ENCODE data around the gene GALNT15.

DNA sequence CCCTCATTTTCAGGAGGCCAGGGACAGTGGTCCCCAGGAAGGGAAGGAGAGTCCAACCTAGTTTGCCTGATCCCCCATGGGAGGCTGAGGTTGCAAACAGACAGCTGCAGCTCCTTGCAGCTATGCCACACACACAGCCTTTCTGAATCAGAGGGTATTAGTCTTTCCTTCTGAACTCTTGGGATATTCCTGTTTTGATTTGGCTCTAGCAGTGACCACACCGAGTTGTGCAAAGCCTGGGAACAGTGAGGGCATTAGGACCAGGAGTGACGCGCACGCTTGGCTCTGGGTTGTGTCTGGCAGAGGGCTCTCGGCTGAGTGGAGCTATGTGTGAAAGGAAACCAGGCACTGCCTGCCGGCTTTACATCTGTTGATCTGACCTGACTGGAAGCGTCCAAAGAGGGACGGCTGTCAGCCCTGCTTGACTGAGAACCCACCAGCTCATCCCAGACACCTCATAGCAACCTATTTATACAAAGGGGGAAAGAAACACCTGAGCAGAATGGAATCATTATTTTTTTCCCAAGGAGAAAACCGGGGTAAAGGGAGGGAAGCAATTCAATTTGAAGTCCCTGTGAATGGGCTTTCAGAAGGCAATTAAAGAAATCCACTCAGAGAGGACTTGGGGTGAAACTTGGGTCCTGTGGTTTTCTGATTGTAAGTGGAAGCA, at the start of gene GALNT15:
Gene GALNT15, plus strand, starts transcription at position 364 of the 670 bp plus-strand sequence.
- RRBS, 2 experiments: no CpG with 5 or more reads among the region's 9 CpGs

- RRBS, 2 experiments: no CpG with 5 or more reads among the region's 23 CpGs
Observed at GRCh38 chr3:16178147-16178812, 3.8 kb downstream of the GALNT15 start.

DNA sequence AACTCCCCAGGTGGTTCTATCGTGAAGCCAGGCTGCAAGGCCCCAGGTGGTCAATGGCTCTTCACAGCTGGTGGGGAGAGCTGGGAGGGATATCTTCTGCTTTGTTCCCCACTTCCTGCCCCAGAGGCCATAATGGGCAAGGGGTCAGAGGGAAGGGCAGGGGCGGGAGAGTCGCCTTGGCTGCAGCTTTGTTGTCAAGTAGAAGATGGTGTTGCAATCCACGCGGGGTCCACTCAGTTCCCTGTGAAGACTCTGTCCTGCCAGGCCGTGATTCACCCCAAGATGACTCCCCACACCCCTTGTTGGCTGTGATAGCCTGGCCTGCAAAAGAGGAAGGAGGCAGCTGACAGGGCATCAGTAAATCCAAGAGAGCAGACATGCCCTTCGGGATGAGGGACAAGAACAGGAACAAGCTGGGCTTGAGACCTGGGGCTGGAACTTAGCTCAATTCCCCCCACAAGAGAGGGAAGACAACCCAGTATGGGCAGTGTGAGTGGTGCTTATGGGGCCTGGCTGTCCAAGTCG, 6.9 kb downstream of the GALNT15 start:
- RRBS, 2 experiments: no CpG with 5 or more reads among the region's 8 CpGs

DNA sequence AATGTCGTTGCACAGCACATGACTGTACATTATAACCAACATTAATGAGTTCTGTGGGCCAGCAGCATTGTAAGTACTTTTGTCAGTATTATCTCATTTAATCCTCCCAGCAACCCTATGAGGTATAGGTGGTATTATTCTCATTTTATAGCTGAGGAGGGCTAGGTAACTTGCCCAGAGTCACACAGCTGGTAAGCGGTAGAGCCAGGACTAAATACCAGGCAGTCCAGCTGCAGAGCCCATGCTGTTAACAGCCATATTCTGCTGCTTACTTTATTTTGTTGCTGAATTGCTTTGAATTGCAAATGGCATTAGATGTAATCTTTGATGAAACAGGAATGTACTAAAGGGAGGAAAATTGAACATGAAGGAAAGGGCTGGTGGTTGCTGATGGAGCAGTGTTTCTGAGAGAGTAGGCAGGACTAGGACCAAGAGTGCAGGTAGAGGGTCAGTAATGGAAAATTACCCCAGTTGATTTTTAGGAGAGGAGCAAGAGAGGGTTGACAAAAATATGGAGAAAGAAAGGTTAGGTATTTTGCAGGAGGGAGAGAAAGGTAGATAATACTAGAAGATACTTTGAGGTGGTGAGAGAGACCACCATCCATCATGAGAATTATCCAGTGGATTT, 19.7 kb downstream of the OXNAD1 start:
- RRBS, 2 experiments: no CpG with 5 or more reads among the region's 2 CpGs

DNA sequence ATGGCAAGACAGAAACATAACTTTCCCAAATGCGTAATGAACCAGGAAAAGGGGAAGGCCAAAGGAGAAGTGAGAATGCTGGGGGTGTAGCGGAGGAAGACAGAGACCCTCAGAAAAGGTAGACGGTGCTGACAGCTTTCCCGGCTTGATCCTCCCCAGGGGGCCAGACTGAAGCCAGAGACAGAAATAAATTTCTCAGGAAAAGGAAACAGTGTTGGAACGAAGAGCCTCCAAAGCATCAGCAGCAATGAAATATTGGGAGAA, 107.6 kb downstream of the OXNAD1 start:
- RRBS, 2 experiments: no CpG with 5 or more reads among the region's 5 CpGs

GRCh38 chr3:16377097-16377709, 112.2 kb downstream of the OXNAD1 start:
- RRBS, 2 experiments: no CpG with 5 or more reads among the region's 7 CpGs

GRCh38 chr3:16441371-16441678, 72.2 kb downstream of the RFTN1 start:
- RRBS, 2 experiments: no CpG with 5 or more reads among the region's 2 CpGs

DNA sequence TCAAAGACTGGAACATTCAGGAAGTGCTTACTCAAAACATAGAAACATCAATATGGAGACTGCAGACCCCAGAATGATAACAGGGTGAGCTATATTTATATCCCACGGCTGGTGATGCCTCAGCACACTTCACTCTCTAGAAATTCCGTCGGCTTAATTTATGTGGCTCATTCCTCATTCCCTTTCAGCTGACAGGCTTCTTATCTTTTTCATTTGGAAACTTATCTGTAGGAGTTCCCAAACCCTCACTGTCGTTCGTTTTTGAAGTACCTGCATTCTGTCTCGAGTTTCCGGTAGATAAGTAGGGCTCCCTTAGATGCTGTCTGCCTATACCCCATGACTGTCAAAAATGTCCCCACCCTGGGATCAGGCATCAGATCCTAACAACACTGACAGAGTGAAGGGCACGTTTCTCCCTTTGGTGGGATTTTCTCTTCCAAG, 45.4 kb downstream of the RFTN1 start:
- RRBS, 2 experiments: no CpG with 5 or more reads among the region's 8 CpGs

- RRBS, 2 experiments: no CpG with 5 or more reads among the region's 11 CpGs
Observed at GRCh38 chr3:16515652-16516418, 2.3 kb upstream of the RFTN1 start.

DNA sequence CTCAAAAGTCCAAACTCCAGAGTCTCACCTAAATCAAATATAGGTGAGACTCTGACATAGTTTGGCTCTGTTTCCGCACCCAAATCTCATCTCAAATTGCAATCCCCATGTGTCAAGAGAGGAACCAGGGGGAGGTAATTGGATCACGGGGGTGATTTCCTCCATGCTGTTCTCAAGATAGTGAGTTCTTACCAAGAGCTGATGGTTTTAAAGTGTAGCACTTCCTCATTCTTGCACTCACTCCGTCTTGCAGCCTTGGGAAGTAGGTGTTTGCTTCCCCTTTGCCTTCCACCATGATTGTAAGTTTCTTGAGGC, 96.1 kb upstream of the PLCL2 start:
- RRBS, 2 experiments: no CpG with 5 or more reads among the region's 3 CpGs

DNA sequence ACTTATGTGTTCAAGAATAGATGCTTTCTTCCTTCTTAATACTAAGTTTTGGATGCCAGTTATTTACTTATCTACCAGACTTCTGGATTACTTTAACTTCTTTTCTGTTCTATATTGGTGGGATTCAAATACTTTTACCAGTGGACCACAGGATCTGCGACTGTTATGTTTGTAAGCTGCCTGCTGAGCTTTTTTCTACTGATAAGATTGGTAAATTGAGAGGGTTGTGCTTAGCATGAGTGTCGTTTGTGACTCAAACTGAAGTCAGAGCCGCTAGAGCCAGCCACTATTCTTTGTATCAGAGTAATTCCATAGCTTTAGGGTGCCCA, 5.8 kb downstream of the PLCL2 start:
- RRBS, 2 experiments: no CpG with 5 or more reads among the region's 3 CpGs

- RRBS, 2 experiments: no CpG with 5 or more reads among the region's 1 CpG
Observed at GRCh38 chr3:16897191-16897481, 12.4 kb downstream of the PLCL2 start.

- RRBS, 2 experiments: no CpG with 5 or more reads among the region's 16 CpGs
Observed at GRCh38 chr3:17151403-17152197, 266.8 kb downstream of the PLCL2 start.

DNA sequence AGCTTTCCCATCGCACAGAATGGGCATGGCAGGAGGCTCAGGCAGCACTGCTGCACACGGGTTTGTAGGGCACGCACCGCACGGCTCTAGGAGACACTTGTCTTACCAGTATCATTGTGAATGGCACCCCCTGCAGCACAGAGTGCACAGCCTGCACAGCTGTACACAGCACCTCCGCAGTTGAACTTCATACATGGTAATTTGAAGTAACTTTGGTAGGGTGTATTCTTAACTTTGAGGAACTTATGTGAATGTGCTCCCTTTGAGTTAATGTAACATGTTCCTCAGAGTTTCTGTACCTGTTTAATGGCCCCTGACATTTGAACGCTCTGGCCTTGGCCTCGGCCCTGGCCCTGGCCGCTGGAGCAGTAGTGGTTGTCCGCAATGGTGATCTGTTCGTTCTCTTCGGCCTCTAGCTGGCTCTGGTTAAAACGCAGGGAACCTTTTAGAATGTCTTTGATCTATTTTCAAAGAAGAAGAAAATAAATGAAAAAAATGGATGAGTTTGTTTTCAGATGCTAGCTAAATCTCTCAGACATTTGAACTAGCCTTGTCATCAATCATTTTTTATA, 281.8 kb downstream of the PLCL2 start:
- RRBS, 2 experiments: no CpG with 5 or more reads among the region's 13 CpGs

DNA sequence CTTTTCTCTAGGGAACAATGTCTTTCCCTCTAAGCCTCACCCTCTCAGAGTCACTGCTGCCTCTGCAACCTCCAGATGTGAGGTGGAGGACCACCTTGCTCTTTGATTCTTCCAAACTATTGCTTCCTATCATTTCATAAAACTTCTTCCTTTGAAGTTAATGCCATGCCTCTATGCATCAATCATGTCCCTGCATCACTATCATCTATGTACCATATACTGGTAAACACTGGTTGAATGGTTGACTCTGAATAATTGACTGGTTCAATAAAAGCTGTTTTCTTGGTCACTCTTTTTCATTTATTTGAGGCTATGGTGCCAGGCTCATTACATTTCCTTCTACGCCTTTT, 418.4 kb downstream of the PLCL2 start:
- RRBS, 2 experiments: no CpG with 5 or more reads among the region's 1 CpG

GRCh38 chr3:18111799-18112263, 313.3 kb downstream of the SATB1 start:
- RRBS, 2 experiments: no CpG with 5 or more reads among the region's 6 CpGs

DNA sequence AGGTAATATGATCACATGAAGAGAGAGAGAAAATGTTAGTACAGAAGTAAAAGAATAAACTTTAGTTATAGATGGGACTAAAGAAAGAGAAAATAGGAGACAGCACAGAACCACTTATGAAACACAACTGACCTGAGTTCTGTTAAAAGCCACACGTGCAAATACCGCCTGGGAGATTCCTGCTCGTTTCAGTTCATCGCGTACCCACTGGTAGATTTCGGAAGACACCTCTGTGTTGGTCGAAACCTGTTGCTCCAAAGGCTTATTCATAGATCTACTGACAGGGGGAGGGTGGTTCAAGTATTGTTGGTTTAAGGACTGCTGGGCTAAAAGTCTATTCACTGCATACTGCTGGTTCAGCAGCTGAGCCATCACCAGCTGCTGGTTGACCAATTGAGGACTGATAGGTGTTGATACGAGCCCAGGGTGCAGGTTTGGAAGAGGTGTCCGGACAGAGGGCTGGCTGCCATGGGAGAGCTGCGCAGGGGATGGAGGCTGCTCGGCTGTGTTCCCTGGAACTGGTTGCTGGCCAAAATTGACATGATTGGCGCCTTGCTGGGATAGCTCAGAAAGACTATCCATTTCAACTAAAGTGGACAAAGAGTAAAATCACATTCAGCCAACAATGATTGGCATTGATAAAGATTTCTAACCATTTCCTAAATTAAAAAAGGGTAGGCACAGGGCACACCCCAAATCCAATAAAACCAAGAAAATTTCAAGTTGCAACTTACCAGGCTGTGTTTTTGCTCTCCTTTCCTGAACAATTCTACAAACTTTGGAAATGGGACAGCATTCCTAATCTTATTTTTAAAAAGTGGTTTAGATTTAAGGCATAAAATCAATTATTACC, 30.6 kb downstream of the SATB1 start:
- RRBS, 2 experiments: no CpG with 5 or more reads among the region's 12 CpGs

DNA sequence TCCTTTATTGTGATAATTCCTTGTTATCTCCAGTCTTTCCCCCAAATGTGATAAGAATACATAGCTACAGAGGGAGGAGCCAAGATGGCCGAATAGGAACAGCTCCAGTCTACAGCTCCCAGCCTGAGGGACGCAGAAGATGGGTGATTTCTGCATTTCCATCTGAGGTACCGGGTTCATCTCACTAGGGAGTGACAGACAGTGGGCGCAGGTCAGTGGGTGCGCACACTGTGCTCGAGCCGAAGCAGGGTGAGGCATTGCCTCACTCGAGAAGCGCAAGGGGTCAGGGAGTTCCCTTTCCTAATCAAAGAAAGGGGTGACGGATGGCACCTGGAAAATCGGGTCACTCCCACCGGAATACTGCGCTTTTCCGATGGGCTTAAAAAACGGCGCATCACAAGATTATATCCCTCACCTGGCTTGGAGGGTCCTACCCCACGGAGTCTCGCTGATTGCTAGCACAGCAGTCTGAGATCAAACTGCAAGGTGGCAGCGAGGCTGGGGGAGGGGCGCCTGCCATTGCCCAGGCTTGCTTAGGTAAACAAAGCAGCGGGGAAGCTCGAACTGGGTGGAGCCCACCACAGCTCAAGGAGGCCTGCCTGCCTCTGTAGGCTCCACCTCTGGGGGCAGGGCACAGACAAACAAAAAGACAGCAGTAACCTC, 91.0 kb upstream of the SATB1 start:
- RRBS, 2 experiments: no CpG with 5 or more reads among the region's 22 CpGs

- RRBS, 2 experiments: no CpG with 5 or more reads among the region's 4 CpGs
Observed at GRCh38 chr3:18679296-18679821, 254.2 kb upstream of the SATB1 start.

DNA sequence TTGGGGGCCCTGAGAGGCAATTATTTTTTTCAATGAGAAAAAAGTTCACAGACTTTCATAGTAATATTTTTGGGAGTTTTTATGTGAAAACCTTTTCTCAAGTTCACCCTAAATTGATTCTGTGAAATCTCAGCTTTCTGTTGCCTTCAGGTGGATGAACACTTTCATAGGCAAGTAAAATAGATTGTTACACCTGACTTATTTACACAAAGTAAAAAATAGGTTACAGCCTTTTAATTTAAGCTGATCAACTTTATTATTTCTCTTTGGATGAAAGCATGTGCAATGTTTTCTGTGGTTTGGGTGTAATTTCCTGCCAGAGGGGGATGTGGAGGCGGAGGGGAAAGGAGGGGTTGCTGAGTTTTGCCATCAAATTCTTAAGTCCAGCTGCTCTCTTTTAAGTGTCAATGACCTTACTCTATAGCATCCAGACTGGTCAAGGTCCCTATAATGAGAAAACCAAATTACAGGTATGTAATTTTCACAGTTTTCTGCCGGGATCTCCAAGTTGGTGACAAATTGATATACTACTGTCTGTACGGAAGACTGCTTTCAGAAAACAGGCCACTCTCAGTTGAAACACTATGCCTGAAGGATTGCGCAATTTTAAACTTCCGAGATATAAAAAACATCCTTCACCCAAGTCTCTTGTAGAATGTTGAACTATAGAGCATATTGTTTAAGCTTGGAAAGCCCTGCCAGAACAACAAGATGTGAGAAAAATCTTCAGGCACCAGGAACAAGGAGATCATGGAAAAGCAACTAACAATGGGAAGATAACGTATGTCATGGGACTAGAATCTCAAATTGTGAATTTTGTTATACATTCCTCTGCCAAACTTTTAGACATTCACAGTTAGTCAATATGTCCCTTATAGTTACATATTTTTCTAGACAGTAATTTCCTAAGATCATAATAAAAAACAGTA, 300.5 kb upstream of the SATB1 start:
- RRBS, 2 experiments: no CpG with 5 or more reads among the region's 6 CpGs

All from Panc1 (cell line).